ENCODE results near the genes PEX12, RASL10B, C17orf50 and TBC1D3I.

DNA sequence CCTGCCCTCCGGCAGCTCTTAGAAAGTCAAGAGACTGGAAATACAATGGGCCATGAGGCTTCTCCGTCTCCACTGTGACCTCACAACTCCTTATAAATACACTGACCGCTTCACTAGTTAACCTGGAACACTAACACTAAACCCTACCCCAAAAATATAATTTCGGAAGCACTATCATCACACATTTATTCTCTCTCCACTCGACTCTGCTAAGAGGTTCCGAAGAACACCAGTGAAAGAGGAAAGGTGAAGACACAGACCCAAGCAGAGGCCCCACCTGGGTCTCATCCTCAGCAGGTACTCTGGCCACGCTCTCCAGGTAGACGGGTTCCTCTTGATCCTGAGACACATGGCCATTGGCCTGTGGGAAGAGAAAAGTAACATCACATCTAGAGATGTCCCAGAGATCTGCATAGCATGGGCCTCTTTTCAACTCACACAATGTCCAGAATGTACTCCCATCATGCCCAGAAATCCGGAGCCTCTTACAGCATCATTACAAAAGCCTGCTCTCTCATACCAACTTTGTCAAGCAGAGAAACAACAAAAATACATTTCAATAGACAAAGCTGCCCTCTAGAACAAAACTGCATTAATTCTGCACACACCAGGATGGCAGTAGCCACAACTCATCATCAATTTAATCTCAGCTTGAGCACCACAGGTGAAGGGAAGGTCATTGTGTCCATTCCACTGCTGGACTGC is 37.1 kb downstream of the LIG3 start:
- PRO-cap, 3 experiments, result no peak in any of the 3 experiments
- RAMPAGE, long total RNA, 4 experiments, result no peak in any of the 4 experiments
- RRBS, result no CpG with 5 or more reads among the region's 9 CpGs

DNA sequence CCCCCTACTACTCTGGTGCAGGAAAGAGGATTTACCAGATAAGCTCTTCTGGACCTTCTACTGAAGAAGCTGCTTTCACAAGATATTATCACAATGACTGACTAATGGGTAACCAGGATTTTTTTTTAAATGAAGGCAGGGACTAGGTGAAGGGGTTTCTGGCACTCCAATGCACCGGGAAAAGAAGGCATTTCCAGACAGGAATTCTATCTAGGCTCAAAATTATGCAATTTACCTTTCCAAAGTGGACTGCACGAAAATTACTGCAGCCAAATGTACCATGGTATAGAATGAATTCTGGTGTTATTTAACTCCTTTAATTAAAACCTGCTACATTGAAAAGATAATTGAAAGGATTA is 16.5 kb downstream of the RFFL start:
- PRO-cap, 3 experiments, result no peak in any of the 3 experiments
- RAMPAGE, long total RNA, 4 experiments, result no peak in any of the 4 experiments
- RRBS, result no CpG with 5 or more reads among the region's 2 CpGs

GRCh38 chr17:35086907-35087518 is 23.5 kb upstream of the RFFL start:
- PRO-cap, 3 experiments, result no peak in any of the 3 experiments
- RAMPAGE, long total RNA, 4 experiments, result no peak in any of the 4 experiments
- RRBS, result no CpG with 5 or more reads among the region's 9 CpGs

- PRO-cap, 3 experiments, result no peak in any of the 3 experiments
- RAMPAGE, long total RNA, 4 experiments, result no peak in any of the 4 experiments
- RRBS, result no CpG with 5 or more reads among the region's 14 CpGs
Observed at GRCh38 chr17:35130014-35131202, 9.0 kb downstream of the FNDC8 start.

DNA sequence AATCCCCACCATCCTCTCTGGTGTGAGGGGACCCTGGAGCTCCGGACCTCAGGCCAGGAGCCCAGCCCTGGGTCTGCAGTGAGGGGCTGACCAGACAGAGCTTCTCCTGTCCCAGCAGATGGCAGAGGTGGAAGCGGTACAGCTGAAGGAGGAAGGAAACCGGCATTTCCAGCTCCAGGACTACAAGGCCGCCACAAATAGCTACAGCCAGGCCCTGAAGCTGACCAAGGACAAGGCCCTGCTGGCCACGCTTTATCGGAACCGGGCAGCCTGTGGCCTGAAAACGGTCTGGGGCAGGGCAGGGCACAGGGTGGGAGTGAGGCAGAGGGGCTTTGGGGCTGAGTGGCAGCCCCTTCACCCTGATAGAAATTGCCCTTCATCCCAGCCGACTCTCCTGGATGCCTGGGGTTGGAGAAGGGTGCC is 540 bp downstream of the UNC45B start:
- PRO-cap, 3 experiments, result no peak in any of the 3 experiments
- RAMPAGE, long total RNA, 4 experiments, result no peak in any of the 4 experiments
- RRBS, result 56% methylated on average over 6 of the region's 9 CpGs

DNA sequence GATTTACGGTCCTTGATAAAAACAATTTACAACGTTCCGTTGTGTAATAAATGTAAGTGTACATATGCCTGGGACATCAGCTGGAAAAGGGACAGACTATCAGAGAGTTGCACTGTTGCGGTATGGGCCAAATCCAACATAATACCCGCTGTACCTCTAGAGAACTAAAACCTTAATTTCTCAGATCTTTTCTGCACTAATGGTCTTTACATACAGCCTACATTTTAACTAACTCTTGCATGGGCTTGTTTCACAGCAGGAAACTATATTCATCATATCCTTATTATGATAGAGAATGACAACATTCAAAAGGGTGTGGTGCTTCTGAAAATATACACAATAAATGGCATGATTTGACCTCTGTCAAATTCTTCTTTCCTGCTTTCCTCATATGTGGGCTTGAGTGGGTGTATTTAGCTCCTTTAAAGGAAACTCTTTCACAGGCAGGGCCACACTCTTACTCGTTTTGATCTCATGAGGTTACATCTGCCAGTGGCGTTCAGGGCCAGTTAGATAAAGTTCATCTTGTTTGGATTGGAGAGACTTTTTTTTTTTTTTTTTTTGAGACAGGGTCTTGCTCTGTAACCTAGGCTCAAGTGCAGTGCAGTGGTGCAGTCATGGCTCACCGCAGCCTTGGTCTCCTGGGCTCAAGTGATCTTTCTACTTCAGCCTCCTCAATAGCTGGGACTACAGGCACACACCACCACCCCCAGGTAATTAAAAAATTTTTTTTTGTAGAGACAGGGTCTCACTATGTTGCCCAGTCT is 6.1 kb downstream of the SLC35G3 start:
- PRO-cap, 3 experiments, result no peak in any of the 3 experiments
- RAMPAGE, long total RNA, 4 experiments, result no peak in any of the 4 experiments
- RRBS, result no CpG with 5 or more reads among the region's 8 CpGs

DNA sequence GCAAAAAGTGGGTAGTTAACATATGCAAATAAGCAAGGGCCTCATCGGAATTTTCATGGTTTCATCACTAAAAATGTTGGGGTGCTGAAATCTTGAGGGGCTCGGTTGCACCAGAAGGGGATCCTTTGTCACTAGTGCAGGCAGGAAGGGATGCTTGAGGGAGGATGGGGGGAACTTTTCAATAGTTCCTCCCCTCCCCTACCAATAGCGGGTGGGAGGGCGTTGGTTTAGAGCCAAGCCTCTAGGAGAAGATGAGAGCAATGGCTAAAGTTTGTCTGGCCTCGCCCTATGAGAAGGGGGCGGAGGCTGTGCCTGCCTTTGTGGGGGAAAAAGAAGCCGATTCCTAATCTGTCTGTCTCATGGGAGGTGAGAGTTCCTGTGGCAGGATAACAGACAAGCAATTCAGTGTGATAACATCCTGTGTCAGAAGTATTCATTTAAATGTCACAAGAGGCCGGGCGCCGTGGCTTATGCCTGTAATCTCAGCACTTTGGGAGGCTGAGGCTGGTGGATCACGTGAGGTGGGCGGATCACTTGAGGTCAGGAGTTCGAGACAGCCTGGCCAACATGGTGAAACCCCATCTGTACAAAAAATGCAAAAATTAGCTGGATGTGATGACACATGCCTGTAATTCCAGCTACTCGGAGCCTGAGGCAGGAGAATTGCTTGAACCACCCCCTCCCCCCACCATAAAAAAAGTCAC is 1.5 kb downstream of the SLFN5 start:
- PRO-cap, 3 experiments, result peak in 3 of 3 experiments; most common plus-strand start position 387 of the sequence (in 1); most common minus-strand start position 443 of the sequence (in 3)
- RAMPAGE, long total RNA, 4 experiments, result no peak in any of the 4 experiments
- RRBS, result no CpG with 5 or more reads among the region's 14 CpGs

- PRO-cap, 3 experiments, result no peak in any of the 3 experiments
- RAMPAGE, long total RNA, 4 experiments, result no peak in any of the 4 experiments
- RRBS, result no CpG with 5 or more reads among the region's 13 CpGs
Observed at GRCh38 chr17:35536591-35537334, 715 bp downstream of the SLFN12L start.

DNA sequence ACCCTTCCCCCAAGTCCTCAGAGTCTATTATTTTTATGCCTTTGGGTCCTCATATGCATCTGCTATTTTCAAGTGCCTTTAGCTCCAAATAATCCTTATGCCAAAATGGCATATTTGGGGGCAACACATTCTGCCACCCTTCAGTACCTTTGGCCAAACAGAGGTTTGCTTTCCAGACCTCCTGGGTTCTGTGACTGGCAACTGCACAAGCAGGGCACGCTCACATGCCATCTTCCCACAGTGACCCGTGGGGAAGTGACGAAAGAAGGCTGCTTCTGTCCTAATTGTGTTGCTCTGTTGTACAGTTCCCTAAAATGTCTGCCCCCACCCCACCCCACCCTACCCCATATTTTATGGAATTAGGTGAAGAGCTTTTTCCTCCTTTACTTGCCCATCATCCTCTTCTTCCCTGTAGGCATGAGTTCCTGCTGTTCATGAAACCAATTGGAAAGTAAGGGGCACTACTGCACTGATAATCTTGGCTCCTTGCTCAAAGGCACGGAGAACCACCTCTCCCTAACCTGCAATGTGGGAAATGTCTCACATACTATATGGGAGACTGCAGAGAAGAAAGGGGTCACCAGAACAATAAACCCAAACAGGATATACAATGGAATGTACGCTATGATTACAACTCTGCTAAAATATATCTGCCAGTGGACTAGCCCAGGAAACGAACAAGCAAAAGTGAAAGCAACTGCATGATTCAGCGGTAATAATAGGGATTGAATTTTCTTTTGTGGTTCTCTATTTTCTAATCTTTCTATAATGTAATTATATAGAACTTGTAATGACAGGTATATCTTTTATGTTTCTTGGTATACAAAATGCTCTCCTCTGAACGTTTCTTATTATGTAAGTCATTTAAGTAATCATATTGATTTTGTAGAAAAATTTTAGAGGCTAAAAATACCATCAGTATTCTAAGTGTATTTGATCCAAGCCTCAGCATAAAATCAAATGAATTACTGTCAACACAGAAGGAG is 3.4 kb upstream of the SLFN12L start:
- PRO-cap, 3 experiments, result peak in 1 of 3 experiments; most common plus-strand start position 312 of the sequence (in 1); most common minus-strand start position 203 of the sequence (in 1)
- RAMPAGE, long total RNA, 4 experiments, result no peak in any of the 4 experiments
- RRBS, result no CpG with 5 or more reads among the region's 8 CpGs

- PRO-cap, 3 experiments, result peak in 3 of 3 experiments; most common plus-strand start chr17:35578756 (in 3); most common minus-strand start chr17:35578568 (in 1)
- RAMPAGE, long total RNA, 4 experiments, result start-site peak on the plus strand in 1 of 4 experiments, at chr17:35578684-35578698 at its widest, 14 reads per replicate; start-site peak on the minus strand in 4 of 4 experiments, at chr17:35578487-35578578 at its widest, 14 to 194 reads per replicate
- RRBS, result 1% methylated on average over 6 of the region's 52 CpGs
Observed at GRCh38 chr17:35578130-35579134, at the start of gene PEX12. PEX12 (minus strand) TSS chr17:35578571.

- PRO-cap, 3 experiments, result no peak in any of the 3 experiments
- RAMPAGE, long total RNA, 4 experiments, result no peak in any of the 4 experiments
- RRBS, result no CpG with 5 or more reads among the region's 59 CpGs
Observed at GRCh38 chr17:35596336-35597502, 9.6 kb downstream of the AP2B1 start.

DNA sequence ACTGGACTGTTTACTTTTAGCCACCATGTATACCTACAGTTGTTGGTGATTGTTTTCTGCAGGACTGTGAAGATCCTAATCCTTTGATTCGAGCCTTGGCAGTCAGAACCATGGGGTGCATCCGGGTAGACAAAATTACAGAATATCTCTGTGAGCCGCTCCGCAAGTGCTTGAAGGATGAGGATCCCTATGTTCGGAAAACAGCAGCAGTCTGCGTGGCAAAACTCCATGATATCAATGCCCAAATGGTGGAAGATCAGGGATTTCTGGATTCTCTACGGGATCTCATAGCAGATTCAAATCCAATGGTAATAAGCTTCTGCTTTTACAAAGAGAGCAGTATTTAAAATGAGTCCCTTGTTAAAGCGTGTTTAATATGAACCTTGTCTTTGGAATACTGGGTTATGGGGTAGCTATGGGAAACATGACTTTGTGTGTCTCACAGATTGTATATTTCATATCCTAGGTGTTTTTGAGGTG is 21.0 kb downstream of the AP2B1 start:
- PRO-cap, 3 experiments, result no peak in any of the 3 experiments
- RAMPAGE, long total RNA, 4 experiments, result no peak in any of the 4 experiments
- RRBS, result no CpG with 5 or more reads among the region's 8 CpGs

DNA sequence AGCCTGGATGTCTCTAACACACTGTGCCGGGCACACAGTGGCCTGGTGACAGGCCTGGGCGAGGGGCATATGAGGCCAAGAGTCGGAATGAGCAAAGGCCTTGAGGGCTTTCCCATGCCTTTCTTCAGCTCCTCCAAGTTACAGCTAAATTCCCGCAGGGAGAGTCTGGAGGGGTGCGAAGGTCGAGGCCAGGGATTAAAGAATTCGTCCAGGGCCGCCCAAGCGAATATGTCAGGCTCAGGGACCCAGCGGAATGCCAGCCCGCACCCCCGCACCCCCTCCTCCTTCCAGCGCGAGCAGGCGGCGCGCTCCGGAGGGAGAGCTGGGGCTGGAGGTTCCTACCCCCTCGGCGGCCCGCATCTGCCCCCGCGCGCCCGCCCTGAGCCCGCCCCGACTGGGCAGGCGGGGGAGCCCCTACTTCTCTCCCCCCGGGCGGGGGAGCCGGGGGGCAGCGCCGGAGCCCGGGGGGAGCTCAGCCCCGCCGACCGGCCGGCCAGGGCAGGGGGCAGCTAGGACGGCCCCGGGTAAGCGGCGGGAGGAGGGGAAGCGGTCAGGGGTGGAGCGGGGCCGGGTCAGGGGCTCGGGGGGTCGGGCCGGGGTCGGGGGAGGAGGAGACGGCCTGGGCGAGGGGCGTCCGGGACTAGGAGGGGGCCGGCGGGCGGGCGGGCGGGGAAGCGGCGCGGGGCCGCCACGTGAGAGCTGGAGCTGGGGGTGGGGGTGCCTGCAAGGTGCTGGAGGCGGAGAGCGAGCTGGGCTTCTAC is at the start of gene RASL10B:
TSS of gene RASL10B (plus strand) at position 285 of the 761 bp plus-strand sequence.
- PRO-cap, 3 experiments, result peak in 3 of 3 experiments; most common plus-strand start position 299 of the sequence (in 2)
- RAMPAGE, long total RNA, 4 experiments, result no peak in any of the 4 experiments
- RRBS, result no CpG with 5 or more reads among the region's 65 CpGs

- PRO-cap, 3 experiments, result no peak in any of the 3 experiments
- RAMPAGE, long total RNA, 4 experiments, result no peak in any of the 4 experiments
- RRBS, result no CpG with 5 or more reads among the region's 1 CpG
Observed at GRCh38 chr17:35760569-35760980, at the start of gene C17orf50. C17orf50 (plus strand) TSS chr17:35760887.

GRCh38 chr17:36118745-36119475 is 15.3 kb downstream of the CCL4 start:
- PRO-cap, 3 experiments, result no peak in any of the 3 experiments
- RAMPAGE, long total RNA, 4 experiments, result no peak in any of the 4 experiments
- RRBS, result no CpG with 5 or more reads among the region's 9 CpGs

DNA sequence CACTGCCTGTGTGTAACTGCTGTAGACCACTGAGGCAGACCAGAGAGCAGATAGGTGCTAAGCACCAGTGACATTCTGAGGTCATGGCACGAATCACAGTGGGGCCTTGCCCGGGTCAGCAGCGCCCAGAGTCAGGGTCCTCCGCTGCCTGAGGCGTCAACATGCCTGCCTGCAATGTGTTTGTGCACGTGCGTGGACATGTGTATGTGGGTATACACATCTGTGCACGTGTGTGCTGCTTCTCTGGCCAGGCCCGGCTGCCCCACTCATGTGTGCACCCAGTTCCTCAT is at the start of gene TBC1D3I:
TSS of gene TBC1D3I (minus strand) at position 76 of the 290 bp plus-strand sequence.
- PRO-cap, 3 experiments, result no peak in any of the 3 experiments
- RAMPAGE, long total RNA, 4 experiments, result no peak in any of the 4 experiments
- RRBS, result no CpG with 5 or more reads among the region's 9 CpGs

DNA sequence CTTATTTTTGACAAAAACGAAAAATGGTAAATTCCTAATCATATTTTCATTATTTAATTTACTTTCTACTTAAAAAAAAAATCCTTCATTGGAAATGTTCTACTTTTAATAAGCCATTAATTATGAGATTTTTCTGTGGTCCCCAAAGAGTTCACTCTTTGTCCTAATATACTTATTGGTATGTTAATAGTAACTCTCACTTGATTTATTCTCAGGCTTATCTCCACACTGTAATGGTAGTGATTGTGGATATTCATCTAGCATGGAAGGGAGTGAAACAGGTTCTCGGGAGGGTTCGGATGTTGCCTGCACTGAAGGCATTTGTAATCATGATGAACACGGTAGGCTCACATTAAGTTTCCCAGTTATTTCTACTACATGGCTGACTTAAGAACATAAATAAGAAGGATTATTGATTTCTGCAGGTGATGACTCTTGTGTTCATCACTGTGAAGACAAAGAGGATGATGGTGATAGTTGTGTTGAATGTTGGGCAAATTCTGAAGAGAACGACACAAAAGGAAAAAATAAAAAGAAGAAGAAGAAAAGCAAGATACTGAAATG is 6.0 kb upstream of the DHRS11 start:
- PRO-cap, 3 experiments, result no peak in any of the 3 experiments
- RAMPAGE, long total RNA, 4 experiments, result no peak in any of the 4 experiments
- RRBS, result no CpG with 5 or more reads among the region's 5 CpGs

- PRO-cap, 3 experiments, result no peak in any of the 3 experiments
- RAMPAGE, long total RNA, 4 experiments, result no peak in any of the 4 experiments
- RRBS, result no CpG with 5 or more reads among the region's 23 CpGs
Observed at GRCh38 chr17:36608323-36609093, 7.1 kb downstream of the MRM1 start.

- PRO-cap, 3 experiments, result peak in 2 of 3 experiments; most common plus-strand start chr17:36722435 (in 1); most common minus-strand start chr17:36722284 (in 1)
- RAMPAGE, long total RNA, 4 experiments, result no peak in any of the 4 experiments
- RRBS, result no CpG with 5 or more reads among the region's 58 CpGs
Observed at GRCh38 chr17:36721987-36723194, 121.0 kb downstream of the MRM1 start.

- PRO-cap, 3 experiments, result no peak in any of the 3 experiments
- RAMPAGE, long total RNA, 4 experiments, result no peak in any of the 4 experiments
- RRBS, result no CpG with 5 or more reads among the region's 89 CpGs
Observed at GRCh38 chr17:36807990-36808930, 129.0 kb upstream of the LHX1 start.